NT2/D1 (cell line): Measurements from ENCODE around the gene GALM.

GRCh38 chr2:38376008-38376534 lies 1.0 kb downstream of the ATL2 start:
- RRBS, 2 experiments = no CpG with 5 or more reads among the region's 24 CpGs

GRCh38 chr2:38466377-38467434 lies 89.6 kb upstream of the ATL2 start:
- RRBS, 2 experiments = no CpG with 5 or more reads among the region's 12 CpGs

GRCh38 chr2:38505812-38506207 lies 96.9 kb downstream of the HNRNPLL start:
- RRBS, 2 experiments = no CpG with 5 or more reads among the region's 3 CpGs

DNA sequence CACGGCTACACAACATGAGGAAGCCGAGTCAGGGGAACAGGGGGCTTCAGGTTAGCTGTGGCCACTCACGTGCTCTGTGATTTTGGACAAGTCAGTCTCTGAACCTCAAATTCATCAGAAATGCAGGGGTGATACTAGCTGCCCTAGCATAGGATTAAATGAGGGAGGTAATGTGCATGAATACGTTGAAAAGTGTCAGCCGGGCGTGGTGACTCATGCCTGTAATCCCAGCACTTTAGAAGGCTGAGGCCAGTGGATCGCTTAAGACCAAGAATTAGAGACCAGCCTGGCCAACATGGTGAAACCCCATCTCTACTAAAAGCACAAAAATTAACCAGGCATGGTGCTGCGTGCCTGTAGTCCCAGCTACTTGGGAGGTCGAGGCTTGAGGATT lies 69.0 kb downstream of the HNRNPLL start:
- RRBS, 2 experiments = no CpG with 5 or more reads among the region's 9 CpGs

GRCh38 chr2:38591020-38591308 lies 11.8 kb downstream of the HNRNPLL start:
- RRBS, 2 experiments = no CpG with 5 or more reads among the region's 1 CpG

DNA sequence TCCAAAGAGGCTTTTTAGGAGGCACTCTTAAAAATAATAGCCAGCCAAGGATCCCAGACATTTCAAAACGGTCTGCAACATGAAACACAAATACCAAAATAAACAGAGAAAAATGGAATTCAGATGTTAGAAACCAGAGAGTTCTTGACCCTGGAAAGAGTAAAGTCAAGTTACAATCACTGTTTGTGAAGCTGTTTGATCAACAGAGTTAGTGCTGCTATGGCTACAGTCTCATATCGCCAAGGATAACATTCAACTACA lies 17.4 kb upstream of the HNRNPLL start:
- RRBS, 2 experiments = no CpG with 5 or more reads among the region's 2 CpGs

- RRBS, 2 experiments = no CpG with 5 or more reads among the region's 28 CpGs
Observed at GRCh38 chr2:38666046-38666980, at the start of gene GALM. TSS of gene GALM (plus strand) at chr2:38666114.

- RRBS, 2 experiments = no CpG with 5 or more reads among the region's 5 CpGs
Observed at GRCh38 chr2:38682765-38682978, 16.8 kb downstream of the GALM start.

DNA sequence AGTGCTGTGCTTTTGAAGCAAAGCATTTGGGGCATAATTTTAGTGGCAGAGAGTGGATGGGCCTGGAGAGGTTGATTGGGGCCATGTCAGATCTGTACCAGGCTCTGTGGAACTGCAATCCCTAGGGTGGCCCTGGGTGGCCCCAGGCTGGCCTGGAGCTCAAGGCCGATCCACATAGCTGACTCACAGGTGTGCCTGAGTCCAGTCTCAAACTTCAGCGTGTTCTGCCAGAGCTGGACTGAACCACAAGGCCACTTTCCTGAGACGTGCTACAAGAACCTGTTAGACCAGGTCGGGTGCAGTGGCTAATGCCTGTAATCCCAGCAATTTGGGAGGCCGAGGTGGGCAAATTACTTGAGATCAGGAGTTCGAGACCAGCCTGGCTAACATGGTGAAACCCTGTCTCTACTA lies 27.0 kb downstream of the GALM start:
- RRBS, 2 experiments = no CpG with 5 or more reads among the region's 6 CpGs

- RRBS, 2 experiments = no CpG with 5 or more reads among the region's 8 CpGs
Observed at GRCh38 chr2:38810525-38811012, 32.6 kb downstream of the GEMIN6 start.

GRCh38 chr2:39065087-39066204 lies 55.4 kb downstream of the SOS1 start:
- RRBS, 2 experiments = no CpG with 5 or more reads among the region's 3 CpGs

DNA sequence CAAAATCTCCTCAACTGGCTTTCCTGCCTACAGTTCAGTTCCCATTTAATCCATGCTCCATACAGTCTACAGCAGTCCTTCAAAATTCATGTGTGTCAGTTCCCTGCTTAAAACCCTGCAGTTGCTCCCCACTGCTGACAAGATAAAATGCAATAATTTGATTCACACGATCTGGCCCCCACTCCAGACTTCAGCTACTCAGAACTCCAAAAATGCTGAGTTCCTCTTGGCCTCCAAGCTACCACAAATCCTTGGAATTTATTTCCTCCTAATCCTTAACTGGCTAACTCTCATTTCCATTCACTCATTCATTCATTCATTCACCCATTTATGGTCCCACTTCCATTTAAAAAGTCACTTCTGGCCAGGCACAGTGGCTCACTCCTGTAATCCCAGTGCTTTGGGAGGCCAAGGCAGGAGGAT lies 12.6 kb downstream of the SOS1 start:
- RRBS, 2 experiments = no CpG with 5 or more reads among the region's 1 CpG

GRCh38 chr2:39128006-39128361 lies 7.1 kb upstream of the SOS1 start:
- RRBS, 2 experiments = no CpG with 5 or more reads among the region's 1 CpG

DNA sequence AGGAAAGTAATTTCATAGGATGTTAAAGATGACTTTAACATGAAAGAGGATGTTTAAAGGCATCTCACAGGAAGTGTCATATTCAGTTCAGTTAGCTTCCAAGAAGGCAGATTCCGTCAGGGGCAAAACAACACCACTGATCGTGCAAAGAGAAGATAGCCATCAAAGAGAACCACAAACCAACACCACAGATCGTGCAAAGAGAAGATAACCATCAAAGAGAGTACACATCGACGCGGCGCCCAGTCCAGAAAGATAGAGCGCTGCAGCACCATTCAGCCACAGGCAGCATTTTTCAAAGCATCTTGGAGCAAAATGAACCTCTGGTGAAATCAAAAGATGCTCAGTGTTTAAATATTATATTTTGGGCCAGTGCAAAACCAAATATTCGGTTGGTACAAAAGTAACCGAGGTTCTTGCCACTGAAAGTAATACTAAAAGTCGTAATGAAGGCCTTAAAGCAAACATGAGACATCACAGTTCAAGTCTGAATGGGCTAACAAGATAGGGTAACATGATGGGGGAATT lies 96.1 kb upstream of the SOS1 start:
- RRBS, 2 experiments = no CpG with 5 or more reads among the region's 11 CpGs

- RRBS, 2 experiments = no CpG with 5 or more reads among the region's 1 CpG
Observed at GRCh38 chr2:39229996-39230195, 109.0 kb upstream of the SOS1 start.

DNA sequence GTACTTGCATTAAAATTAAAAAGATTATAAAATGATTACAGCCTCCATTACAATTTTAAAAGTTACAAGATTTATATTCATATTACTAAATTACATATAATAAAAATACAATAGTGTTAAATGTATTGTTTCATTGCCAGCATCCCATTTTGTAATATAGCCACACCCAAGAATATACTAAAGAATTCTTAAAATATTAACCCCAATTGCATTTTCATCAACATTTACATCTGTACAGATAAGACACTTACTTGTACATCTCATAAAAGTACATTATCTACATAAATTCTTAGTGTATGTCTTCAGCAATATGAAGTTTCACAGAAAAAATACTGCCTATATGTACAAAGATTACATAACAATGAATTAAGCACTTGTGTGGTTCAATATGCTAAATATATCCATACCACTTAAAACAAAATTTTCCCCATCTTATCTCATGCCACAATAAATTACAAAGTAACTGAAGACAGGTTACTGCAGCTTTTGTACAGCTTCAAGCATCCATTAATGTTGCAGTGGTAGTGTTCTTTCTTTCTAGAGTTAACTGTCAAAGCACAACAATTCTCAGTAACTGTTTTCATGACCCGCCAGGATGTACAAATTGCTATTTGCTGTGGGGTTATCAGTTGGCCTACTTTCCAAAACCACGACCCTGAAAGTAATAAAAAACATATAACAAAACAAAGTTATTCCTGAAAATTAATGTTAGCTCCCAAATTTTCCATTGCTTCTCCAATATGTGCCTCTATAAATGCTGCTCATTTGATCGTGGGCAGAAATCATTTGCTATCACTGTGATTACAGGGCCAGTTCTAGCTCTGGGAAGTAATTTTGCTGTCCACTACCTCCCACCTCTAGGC lies 129.4 kb upstream of the SOS1 start:
- RRBS, 2 experiments = no CpG with 5 or more reads among the region's 3 CpGs

- RRBS, 2 experiments = no CpG with 5 or more reads among the region's 4 CpGs
Observed at GRCh38 chr2:39265921-39266803, 145.3 kb upstream of the SOS1 start.

DNA sequence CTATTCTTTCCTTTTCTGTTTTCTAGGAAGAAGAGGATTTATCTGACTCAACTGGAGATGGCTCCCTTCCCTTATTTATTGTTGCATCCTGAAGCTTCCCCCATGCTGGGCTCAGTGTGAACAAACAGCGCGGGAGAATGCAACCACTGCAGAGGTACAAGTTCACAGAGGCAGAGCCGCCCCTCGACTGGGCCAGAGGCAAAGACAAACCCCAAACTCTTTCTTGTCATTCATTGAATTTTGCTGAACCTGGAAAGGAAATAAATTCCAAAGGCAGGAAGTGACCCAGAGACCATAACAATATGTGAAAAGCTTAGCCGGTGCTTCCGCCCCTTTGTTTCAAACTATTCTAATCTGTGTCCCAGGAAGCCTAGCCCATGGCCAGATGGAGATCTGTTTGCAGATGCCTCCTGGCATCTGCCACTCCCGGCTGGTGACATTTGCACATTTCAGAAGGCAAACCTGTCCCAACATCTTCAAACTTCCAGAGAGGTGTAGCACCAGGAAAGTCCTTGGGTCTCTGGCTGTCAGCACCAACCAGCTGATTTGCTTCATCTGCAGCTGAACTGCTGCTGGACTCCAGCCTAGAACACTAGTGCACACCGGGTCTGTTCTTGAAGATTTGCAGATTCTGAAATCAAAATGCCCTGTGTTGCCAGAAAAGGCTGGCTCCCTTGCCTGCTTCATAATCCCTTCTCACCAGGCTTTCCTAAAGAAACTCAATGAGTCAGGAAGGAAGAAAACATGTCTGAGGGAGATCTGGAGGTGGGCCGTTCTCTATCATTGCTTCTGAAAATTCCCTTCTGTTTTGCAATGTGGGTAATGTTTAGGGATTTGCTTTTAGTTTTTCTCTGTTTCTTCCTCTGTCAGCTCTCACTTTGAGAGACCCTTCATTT lies 79.6 kb upstream of the MAP4K3 start:
- RRBS, 2 experiments = 67% methylated on average over 3 of the region's 9 CpGs; no CpG with 5 or more reads in 1 of the 2 experiments

GRCh38 chr2:40100950-40101600 lies 322.0 kb upstream of the THUMPD2 start:
- RRBS, 2 experiments = no CpG with 5 or more reads among the region's 1 CpG

GRCh38 chr2:40364534-40364956 lies 87.3 kb downstream of the SLC8A1 start:
- RRBS, 2 experiments = no CpG with 5 or more reads among the region's 2 CpGs